Tibial artery (tissue), 1 donor: ENCODE results near the genes IL17C and ACSF3.

DNA sequence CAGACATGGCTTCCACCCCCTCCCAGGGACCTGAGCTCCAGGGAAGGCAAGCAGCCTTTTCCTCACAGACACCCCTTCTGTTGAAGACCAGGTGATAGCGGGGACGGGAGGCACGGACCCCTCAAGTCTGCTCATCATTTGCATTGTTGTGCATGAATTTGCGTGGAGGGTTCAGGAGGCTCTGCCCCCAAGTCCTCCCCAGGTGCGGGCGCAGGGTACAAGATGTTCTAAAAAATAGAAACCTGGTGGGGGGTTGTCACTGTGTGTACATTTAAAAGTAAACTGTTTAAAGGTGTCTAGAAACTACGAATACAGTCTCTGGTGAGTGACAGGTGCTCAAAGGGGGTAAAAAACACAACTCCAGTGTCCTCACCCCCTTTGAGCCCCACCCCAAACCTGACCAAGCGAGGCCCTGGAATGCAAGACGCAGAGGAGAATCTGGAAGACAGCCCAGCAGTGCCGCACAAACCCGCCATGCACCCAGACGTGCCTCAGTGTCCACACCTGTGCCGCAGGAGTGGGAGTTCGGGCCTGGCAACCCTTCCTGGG is 33.4 kb upstream of the ZC3H18 start:
- PRO-cap = no peak

- PRO-cap = no peak
Measured at GRCh38 chr16:88631218-88631971, 7.0 kb upstream of the IL17C start.

DNA sequence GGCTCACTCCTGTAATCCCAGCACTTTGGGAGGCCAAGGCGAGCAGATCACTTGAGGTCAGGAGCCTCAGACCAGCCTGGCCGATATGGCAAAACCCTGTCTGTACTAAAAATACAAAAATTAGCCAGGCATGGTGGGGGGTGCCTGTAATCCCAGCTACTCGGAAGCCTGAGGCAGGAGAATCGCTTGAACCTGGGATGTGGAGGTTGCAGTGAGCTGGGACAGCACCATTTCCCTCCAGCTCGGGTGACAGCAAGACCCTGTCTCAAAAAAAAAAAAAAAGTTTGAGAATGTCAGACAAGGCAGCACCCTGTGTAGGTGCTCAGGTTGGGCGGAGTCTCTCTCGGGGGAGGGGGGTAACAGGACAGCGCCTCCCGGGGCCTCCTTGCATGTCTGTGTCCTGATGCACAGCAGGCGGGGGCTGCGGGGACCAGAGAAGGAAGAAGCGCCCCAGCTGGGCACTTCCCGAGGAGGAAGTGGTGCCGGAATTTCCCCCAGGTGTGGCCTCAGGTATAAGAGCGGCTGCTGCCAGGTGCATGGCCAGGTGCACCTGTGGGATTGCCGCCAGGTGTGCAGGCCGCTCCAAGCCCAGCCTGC is at the start of gene IL17C:
Gene IL17C (plus strand): TSS at position 543 of the 597 bp plus-strand sequence.
- PRO-cap = no peak

- PRO-cap = no peak
Measured at GRCh38 chr16:88649337-88649773, 1.5 kb downstream of the CYBA start.

- PRO-cap = no peak
Measured at GRCh38 chr16:88662180-88662682, 660 bp downstream of the MVD start.

GRCh38 chr16:88665273-88665809 is 2.5 kb upstream of the MVD start:
- PRO-cap = no peak

DNA sequence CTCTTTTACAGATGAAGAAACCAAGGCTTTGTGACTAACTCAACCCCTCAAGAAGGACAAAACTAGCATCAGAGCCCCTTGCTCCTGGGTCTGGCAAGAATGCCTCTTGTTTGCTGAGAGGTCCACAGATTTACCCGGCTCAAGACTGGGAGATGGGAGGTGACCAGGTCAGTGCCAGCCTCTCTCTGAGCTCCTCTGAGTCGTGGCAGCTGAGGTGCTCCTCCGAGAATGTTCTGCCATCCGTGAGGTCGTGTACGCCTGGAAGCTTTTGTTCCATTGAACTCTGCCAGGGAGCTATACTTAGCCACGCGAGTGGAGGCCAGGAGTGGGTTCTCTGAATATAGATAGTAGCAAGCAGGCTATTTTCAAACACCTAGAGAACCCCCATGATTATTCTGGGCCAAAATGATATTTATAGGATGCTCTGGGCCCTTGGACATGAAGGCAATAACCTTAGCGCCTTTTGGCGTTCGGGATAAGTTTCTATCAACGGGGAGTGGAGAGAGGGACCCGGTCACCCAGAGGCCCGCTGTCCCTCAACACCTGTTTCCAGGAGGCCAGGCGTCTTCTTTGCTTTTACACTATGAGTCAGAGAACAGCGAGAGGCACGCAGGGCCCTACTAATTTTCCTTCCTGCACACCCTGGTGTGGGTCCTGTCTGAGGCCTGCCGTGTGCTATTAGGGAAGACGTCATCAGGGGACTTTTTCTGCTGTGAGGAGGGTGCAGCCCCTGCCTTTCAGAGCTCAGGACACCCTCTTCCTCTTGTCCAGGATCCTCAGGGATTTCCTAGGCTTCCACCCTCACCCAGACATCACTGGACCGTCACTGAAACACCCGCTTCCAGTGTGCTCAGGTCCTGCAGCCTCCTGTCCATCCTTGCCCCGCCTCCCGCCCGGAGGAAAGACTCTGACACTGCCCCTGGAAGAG is 11.0 kb upstream of the MVD start:
- PRO-cap = no peak

GRCh38 chr16:88763465-88764184 is 21.4 kb downstream of the PIEZO1 start:
- PRO-cap = no peak

DNA sequence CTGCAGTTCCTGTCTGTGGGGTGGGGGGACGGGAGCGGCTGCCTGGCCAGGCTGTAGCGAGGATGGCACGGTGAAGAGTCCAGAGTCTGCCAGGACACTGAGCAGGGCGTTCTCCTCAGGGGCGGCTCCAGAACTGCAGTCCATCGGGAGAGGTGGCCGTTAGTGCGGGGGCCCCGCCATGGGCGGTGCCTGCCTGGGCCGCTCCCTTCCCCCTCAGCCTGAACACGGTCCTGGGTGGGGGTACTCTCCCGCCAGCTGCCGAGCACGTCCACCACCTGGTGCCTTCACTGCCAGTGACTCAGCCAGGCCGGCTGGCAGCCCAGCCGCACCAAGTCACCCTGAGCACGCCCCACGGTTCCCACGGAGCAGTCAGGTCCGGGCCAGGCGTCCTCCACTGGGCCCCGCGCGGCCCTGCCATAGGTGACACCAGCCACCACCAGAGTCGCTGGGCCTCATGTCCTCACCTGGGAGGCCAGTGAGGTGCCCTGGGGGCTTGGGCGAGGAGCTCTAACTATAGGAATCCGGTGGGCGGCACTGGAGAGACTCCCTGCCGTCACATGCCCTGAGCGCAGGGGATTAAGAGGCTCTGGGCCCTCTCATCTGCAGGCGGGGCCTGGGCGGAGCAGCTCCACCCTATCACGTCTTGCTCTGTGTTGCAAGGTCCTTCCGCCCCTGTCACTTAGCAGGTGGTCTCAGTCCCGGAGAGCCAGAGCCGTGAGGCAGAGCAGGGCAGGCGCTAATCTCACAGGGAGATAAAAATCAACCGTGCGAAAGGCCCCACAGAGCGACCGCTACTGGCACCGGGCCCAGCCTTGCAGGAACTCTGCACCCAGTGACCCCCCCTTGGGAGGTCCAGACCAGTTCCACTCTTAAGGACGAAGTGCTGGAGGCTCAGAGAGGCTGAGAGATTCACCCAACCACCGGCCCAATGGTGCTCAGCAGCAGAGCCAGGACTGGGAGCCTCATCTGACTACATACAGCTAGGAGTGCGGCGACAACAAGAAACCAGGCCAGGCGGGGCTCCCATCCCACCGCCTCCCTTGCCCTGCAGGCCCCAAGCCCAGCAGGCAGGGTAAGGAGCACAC is 14.3 kb downstream of the PIEZO1 start:
- PRO-cap = no peak

GRCh38 chr16:88781699-88782165 is 3.3 kb downstream of the PIEZO1 start:
- PRO-cap = no peak

DNA sequence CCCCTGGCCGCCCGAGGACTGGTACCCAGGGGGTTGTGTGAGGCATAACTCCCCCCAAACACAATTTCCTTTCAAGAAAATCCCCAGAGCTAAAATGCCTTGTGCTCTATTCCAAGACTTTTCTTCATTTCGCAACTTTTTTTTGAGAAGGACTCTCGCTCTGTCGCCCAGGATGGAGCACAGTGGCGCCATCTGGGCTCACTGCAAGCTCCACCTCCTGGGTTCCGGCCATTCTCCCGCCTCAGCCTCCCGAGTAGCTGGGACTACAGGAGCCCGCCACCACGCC is 815 bp upstream of the APRT start:
- PRO-cap = unidirectional peak, minus-strand start at position 130 of the sequence

DNA sequence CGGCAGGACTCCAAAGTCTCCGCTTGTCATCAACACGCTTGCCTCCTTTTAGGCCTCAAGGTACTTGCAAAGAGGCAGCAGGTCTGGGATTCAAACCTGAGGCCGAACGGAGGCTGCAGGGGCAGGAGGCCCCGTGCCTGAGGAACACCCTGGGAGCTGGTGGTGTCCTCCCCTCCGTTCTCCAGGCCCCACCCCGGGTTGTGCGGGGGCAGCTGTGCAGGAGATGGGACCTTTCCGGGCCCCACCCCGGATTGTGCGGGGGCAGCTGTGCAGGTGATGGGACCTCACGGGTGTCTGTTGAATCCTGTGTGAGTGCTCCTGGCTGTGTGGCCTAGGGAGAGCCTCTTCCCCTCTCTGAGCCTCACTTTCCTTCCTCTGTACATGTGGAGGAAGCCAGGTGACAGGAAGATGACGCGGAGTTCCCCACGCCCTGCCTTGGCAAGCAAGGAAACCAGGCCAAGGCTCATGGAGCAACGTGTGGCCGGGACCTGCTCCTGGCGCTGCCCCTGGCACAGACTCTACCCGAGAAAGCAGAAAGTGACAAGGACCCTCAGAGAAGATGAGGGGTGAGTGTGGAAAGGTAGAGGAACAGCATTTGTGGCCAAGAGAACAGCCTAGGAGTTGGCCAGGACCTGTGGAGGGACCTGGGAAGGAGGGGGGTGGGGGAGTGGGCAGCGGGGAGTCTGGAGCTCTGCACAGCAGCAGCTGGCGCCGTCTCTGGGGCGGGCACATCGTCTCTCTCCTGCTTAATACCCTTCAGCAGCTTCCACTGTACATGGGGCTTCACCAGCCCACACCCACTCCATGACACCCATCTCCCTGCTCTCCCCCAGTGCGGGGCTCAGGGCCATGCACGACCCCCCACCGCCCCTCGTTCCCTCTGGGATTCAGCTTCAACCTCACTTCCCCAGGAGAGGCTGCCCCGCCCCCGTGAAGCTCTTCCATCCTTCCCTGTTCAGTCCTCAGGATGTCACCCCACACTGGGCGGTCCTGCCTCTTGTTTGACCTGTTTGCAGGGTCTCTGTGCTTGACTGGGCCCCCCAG is 38.3 kb upstream of the PABPN1L start:
- PRO-cap = no peak

DNA sequence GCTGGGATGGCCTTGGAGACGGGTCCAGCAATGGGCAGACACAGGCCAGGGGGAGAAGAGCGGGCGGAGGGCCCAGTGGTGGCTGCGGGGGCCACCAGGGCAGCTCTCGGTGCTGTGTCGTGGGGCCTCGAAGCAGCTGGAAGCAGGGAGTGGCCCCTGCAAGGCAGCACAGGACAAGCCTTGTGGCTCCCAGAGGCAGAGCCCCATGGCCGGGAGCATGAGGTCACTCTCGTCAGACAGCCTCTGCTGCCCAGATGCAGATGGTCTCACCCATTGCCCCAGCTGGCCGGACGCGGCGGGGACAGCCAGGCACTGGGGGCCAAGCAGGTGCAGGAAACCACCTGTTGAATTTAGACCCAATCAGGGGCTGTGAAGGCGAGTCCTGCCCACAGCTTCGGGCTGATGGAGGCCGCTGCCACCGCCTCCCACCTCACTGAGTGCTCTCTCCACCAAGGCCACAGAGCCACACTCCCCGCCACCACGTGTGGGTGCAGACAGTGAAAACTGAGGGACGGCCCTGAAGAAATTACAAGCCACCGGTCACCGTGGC is 52.5 kb downstream of the CBFA2T3 start:
- PRO-cap = no peak

DNA sequence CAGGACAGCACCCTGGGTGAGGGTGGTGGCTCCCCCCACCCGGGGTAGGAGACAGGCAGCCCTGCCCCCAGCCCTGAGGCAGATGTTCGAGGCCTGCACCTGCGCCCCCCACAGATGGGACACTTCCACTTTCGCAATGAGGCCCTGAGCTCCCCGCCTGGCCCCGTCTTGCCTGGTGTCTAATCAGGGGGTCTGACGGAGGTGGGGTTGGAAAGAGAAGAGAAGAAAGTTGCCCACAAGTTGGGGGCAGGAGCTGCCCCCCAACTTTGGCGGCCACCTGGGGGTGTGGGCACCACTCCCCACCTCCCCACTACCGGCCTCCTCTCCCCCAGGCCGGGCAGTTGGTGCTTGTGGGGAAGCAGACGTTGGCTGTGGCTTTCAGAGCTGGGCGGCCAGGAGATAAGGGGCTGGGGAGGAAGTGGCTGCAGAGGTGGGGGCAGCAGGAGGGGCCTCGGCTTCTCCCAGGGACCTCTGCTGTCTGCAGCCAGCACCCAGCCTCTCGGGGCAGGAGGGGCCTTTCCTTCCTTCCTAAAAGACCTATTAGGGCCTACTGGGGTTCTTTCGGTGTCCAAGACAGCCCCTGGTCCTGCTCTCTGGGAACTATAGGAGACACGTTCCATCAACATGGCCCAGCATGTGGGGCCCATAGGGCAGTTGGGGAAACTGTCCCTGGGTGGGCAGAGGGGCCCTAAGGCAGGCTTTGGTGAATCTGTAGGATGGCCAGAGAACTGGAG is 1.9 kb upstream of the CBFA2T3 start:
- PRO-cap = no peak

GRCh38 chr16:89064763-89065095 is 28.9 kb upstream of the ACSF3 start:
- PRO-cap = no peak

DNA sequence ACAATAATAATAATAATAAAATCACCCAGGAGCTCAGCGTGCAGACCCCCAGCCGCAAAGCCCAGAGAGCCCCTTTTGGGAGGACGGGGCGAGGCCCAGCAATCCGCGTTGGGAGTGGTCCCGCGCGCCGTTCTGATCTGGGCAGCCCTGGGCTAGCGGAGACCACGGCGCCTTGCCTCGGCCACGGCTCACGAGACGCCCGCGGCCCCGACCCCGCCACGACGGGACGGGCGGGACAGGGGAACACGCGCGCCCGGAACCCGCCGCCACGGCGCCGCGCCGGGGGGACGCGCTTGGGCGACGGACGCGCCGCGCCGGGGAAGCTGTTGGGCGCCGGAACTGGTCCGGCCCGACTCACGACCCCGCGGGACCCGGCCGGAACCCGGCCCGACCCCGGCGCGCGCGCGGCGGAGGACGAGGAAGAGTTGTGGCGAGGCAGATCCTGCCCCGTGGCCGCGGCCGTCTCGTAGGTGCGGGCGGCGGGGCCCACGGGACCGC is at the start of gene ACSF3:
Gene ACSF3 (plus strand): TSS at position 326 of the 498 bp plus-strand sequence.
- PRO-cap = unidirectional peak, plus-strand start at position 300 of the sequence; unidirectional peak, plus-strand start at position 390 of the sequence

- PRO-cap = no peak
Measured at GRCh38 chr16:89122514-89123101, 29.0 kb downstream of the ACSF3 start.

GRCh38 chr16:89155620-89156699 is 15.6 kb upstream of the CDH15 start:
- PRO-cap = no peak

- PRO-cap = no peak
Measured at GRCh38 chr16:89276025-89276288, 58.5 kb downstream of the ZNF778 start.

DNA sequence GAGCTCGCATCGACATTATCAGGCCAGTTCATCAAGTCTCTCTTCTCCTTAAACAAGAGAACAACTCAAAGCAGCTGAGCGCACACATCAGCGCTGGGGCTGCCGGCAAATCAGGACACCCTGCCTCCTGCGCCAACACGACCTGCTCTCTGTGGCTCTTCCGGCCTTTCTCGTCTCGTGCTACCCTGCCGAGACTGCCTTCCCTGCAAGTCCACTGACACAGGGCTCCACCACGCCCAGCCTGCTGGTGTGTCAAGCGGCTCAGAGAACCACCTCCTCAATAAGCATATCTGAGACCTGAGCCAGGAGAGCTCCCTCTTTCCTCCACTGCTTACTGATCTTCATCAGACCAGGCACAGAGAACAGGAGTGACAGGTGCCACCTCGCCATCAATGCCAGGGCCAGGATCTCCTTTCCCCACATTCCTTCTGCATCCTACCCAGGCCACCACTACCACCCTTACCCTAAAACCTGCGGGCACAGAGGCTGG is 96.9 kb downstream of the ZNF778 start:
- PRO-cap = no peak